Bronchus fibroblast of lung (primary cell): ENCODE measurements around a stretch of chr10.

- RAMPAGE, long total RNA: no peak
These were observed 22.6 kb downstream of the KIF5B start for GRCh38 chr10:32033539-32034101.

GRCh38 chr10:32059505-32059798 lies 3.2 kb upstream of the KIF5B start:
- RAMPAGE, long total RNA: no peak

DNA sequence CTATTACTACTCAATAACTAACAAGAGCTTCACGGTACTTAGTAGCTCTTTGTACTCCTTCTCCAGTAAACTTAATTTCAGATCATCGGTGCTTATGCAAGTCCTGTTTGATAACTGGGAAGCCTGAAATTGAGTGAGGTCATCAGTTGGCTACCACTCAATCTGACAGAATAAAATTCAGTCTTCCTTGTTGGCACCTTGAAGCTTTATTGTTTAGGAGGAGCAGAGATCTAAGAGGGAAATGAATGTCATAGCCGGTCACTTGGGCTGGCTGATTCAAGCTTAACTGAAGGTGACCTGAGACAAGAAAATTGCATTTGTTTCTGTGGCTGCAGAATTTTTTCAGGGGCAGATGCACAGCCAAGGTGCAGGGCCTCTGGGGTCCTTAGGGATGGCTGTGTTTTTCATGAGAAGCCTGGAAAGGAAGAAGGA lies 84.8 kb upstream of the KIF5B start:
- RAMPAGE, long total RNA: no peak

DNA sequence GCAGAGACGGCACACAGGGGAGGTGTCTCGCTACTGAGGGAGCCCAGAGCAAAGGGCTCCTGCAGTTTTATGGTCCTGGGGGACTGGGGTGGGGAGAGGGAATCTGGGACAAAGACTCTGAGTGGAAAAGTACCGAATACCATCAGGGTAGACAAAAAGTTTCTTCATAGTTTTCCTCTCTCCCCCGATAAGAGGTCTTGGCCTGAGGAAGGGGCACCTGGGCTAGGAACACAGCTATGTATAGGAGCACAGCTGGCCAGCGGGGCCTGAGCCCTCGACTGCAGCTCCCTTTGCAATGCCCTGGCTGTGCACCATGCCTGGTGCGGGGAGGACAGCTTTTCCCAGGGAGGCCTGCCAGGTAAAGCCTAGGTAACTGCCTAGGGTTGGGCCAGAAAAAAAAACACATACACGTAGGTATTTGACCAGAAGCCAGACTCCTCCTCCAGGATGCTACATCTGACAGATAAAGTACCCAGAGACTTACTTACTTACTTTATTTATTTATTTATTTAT lies 88.8 kb upstream of the KIF5B start:
- RAMPAGE, long total RNA: no peak

DNA sequence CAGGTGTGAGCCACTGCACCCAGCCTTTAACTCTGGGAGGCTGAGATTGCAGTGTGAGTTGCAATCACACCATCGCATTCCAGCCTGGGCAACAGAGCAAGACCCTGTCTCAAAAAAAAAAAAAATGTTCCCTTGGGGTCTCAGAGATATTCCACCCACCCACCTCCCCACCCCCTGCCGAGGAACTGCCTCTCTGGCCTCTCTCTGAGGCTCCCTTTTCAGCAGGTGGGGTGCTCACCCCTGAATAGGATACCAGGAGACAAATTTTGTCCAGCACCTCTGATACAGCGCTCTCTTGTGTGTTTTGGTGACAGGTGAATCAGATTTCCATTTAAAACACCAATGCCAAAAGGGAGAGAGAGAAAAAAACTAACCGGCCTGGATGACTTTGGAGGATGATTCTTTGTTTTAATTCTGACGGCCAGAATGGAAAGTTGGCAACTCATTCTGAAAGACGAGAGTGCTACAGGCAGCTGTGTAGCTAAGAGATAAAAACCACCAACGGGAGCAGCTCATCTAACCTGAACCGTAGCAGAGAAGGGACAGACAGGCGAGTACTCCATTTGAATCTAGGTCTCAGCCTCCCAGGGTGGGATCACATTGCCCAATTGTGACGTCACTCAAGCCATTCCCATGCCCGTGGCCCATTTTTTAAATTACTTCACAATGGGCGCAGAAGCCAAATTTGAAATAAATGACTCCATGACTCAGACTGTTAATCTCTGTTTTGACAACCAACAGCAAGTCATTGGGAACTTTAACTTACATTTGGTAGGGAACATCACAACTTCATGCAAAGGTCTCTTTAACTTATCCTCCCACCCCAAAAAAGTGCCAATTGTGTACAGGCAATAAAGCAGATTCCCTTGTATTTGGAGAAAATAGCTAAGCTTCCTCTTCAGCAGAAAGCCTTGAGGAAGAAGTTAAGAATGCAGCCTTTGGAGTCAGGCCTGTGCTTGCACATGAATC lies 92.9 kb upstream of the KIF5B start:
- RAMPAGE, long total RNA: no peak

DNA sequence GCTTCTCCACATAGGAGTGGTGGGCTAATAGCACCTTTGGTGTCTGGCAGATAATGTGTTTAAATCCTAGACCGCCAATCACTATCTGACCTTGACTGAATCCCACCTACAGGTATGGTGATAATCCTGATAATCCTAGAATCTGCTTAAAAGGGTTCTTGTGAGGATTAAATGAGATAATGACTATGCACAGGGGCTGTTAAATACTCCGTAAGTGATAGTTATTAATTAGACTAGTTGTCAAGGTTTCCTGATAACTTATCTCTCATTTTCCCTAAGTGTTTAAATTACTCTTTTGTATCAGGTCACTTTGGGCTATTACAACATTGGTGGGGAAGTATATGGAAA lies 81.1 kb downstream of the EPC1 start:
- RAMPAGE, long total RNA: no peak

GRCh38 chr10:32266283-32266571 lies 80.7 kb downstream of the EPC1 start:
- RAMPAGE, long total RNA: no peak

- RAMPAGE, long total RNA: no peak
These were observed 13.3 kb downstream of the CCDC7 start for GRCh38 chr10:32459308-32459558.

DNA sequence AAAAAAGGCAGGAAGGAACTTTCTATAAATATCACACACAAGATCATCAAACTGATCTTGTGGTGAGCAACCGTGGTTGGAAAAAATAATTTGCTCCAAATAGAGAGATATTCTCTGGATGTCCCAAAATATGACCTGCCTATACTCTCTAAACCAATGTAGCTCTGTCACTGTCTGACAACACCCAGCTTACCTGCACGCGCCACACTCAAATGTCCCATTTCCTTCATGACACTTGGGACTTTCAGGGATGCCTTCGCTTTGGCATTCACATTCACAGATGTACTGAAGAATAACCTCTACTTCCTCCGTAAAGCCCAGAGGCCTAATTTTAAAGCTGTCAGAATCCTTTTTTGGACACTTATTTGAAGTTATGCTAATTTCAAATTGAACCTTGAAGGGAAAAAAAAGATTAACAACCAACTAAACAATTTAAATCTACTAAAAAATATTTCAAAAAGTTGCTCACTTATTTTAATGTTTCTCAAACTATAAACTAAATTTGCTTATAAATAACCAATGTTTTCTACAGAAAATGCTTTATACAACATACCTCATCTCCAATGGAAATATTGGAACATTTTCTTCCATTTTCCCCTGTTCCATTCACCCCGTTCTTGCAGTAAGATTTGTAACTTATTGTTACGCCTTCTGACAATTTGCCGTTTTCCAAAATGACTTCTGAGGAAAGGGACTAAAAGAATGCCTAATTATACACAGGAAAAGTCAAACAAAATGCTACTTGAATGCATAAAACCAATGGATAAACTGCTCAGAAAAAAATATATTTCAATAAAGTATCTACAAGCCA lies 38.1 kb downstream of the ITGB1 start:
- RAMPAGE, long total RNA: no peak

DNA sequence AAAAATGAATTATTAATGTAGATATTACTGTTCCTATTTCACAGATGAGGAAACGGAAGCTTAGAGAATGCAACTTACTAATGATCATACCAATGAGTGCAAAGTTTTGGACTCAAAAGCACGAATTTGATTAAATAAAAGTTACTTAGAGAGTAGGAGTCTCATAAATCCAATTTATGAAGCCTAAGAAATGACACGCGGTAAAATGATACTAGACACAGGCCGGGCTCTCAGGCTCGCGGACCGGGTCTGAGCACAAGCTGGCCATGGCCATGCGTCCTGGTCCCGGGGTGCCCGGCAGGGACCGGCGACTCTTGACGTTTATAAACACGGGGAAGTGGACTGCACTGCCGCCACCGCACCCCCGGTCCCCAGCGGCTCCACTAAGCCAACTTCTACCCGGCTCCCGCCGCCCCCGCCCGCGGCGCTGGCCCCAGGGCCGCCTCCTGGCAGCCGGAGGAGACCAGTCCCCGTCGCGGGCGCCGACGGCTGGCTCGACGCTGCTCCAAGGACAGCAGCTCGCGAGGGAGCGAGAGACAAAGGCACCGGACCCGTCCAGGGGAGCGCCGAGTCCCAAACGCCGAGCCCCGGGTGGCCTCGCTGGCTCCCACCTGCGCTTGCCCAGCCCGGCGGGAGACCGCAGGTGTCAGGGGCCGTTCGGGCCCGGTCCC lies 747 bp downstream of the ITGB1 start:
- RAMPAGE, long total RNA: no peak

DNA sequence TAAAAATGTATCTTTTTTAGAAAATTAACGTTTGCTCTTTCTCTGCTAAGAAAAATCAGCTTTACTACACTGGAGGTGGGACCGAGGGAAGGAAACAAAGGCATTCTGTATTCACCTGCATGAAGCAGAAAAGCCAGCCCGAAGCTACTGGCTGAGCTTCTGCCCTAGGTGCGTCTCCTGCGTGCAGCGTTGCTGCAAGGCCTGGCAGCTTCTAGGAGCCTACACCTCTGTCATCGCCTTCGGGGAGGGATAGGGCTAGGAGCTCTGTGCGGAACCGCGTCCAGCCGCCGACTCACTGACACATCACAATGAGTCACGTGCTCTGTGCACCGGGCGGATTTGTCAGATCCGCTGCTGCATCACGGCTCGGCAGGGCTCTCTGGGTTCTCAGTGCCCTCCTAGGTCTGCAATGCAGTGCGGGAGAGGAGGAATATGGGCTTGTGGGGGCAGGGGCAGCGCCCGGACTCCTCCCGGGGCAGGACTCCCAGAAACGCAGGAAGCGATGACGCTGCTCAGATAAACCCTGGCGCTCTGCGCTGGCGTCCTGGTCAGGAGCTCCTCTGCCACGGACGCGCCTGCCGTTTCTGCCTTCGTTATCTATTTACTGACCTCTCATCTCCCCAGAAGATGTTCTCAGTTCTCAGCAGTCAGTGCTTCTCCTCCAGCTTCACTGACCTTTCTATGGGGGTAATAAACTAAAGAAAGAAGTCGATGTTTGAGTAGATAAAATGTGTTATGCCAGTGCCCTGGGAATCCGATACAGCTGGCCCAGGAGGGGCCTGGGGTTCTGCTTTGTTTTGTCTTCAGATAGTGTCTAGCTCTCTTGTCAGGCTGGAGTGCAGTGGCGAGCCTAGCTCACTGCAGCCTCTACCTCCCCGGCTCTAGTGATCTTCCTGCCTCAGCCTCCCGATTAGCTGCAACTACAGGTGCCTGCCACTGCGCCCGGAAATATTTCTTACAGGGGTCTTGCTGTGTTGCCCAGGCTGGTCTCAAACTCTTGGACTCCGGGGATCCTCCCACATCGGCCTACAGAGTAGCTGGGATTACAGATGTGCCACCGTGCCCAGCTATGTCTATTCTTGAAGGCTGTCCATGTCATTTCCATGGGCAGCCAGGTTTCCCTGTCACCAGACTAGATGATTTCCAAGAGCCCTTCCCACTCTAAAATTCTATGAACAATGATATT lies 22.7 kb upstream of the ITGB1 start:
- RAMPAGE, long total RNA: no peak

DNA sequence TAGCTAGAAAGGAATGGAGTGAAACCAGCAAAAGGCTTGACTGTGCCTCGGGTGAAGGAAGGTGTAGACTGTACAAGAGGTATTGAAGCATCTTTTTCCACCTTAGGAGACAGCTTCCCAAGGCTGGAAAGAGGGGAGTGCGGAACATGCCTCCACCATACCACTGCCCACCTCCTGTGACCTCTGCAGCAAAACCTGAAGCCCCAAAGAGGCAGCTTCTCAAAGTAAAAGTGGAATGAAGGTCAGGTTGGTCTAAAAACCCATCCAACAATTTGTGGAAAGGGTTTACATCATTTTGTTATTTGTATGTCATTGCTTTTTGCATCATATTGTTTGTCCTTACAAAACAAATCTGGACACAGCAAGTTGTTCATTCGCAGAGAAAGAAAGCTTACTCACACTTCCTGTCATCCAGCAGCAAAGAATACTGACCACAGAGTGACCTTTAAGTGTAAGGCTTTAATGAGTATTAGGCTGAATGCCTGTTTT lies 27.5 kb upstream of the ITGB1 start:
- RAMPAGE, long total RNA: no peak

GRCh38 chr10:32998011-32998247 lies 39.9 kb upstream of the ITGB1 start:
- RAMPAGE, long total RNA: no peak

GRCh38 chr10:33121895-33122544 lies 164.0 kb upstream of the ITGB1 start:
- RAMPAGE, long total RNA: no peak

DNA sequence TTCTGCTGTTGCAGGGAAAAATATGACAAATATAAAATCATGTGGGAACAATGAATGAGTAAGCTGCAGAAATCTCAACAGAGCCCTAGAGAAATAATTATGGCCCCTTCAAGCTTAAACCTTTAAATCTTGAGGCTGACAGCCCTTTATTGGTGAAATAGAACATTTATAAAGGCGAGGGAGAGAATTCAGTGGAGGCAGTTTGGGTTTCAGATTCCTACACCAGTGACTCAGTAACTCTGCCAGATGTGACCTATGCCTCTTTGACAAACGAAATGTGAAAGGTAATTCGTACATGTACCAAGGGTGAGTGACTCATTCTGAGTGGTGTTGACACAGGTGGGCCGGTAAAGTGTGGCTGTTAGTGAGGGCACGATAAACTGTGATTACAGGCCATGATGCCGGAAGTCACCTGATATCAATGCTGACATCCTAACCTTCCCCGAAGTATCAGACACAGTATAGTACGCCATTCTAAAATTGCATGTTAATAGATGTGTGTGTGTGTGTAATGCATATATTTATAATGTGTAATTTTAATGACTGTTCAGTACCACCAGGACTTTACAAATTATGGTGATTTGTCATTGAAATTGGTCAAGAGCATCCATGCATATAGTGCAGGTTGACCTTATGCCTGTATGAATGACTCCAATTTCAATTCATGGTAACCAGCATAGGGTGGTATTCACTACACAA lies 70.2 kb downstream of the NRP1 start:
- RAMPAGE, long total RNA: no peak

DNA sequence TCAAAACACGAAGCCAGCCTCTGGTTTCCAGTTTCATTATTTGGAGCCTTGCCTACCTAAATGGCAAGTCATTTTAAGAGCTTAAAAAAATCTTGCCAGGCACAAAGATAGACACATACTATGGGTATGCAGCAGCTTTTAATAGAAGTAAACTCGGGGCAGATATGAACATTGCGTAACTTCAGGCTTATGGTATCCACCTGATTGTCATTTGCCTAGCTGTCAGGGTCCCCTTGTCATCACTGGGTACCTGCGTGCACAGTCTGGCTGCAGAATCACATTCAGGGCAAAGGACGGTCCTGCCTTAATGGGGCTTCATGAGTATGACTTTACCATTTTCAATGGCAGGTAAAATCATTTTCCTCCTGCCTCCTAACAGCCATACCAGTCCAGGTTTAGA lies 466.1 kb upstream of the NRP1 start:
- RAMPAGE, long total RNA: no peak

DNA sequence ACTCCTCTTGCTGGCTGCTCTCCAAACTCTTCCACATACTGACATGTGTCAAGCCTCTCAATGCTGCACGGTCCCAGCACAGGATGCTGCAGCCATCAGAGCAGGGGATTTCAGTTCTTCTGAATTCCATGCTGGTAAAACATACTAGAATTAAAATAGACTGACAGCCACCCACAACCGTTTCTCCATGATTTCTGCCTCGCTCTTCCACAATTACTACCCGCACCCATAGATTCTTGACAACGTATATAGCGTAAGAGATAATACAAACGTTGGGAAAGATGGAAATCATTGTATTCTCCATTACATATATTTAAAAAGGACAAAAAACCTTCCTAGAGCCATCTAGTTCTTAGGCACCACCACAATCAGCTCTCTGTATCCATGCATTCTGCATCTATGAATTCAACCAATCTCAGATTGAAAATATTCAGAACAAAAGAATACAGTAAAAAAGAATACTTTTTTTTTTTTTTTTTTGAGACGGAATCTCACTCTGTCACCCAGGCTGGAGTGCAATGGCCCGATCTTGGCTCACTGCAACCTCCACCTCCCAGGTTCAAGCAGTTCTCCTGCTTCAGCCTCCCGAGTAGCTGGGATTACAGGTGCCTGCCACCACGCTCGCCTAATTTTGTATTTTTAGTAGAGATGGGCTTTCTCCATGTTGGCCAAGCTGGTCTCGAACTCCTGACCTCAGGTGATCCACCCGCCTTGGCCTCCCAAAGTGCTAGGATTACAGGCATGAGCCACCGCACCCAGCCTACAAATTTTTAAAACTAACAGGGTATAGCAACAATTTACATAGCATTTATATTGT lies 206.8 kb downstream of the PARD3 start:
- RAMPAGE, long total RNA: no peak

DNA sequence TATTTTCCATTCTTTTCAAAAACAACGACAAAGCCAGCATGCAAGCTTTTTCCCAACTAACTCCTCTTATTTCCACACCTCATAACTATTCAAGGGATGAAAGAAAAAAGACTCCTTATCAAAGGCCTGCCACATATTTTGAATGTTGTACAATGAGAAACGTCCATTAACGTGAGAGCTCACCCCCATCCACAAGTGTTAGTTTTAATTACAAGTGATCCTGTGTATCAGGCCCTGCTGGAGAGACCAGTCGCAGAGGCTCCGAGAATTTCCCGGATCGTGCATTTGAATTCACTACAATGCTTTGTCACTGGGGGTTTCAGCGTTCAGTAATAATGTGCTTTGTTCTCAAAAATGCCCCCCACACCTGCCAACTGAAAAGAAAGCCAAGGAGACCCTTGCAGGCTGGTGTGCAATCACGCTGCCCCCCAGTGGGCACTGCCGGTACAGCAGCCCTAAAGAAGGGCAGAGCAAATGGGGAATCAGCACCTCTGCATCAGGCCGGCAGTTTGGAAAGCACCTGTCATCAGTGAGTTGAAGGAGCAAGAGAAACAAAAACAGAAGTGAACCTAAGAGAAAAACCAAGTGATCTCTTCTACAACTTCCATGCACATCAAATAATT lies 177.7 kb downstream of the PARD3 start:
- RAMPAGE, long total RNA: no peak

GRCh38 chr10:34654561-34655929 lies 160.1 kb downstream of the PARD3 start:
- RAMPAGE, long total RNA: no peak

- RAMPAGE, long total RNA: no peak
These were observed 54.6 kb downstream of the PARD3 start for GRCh38 chr10:34760346-34760963.